Hepatocyte (in vitro differentiated cells and primary cell): ENCODE data around the genes SPATA2 and SNAI1.

GRCh38 chr20:49217086-49217463, 2.1 kb upstream of the DDX27 start:
- RAMPAGE, long total RNA = no peak
- RRBS = no CpG with 5 or more reads among the region's 8 CpGs

DNA sequence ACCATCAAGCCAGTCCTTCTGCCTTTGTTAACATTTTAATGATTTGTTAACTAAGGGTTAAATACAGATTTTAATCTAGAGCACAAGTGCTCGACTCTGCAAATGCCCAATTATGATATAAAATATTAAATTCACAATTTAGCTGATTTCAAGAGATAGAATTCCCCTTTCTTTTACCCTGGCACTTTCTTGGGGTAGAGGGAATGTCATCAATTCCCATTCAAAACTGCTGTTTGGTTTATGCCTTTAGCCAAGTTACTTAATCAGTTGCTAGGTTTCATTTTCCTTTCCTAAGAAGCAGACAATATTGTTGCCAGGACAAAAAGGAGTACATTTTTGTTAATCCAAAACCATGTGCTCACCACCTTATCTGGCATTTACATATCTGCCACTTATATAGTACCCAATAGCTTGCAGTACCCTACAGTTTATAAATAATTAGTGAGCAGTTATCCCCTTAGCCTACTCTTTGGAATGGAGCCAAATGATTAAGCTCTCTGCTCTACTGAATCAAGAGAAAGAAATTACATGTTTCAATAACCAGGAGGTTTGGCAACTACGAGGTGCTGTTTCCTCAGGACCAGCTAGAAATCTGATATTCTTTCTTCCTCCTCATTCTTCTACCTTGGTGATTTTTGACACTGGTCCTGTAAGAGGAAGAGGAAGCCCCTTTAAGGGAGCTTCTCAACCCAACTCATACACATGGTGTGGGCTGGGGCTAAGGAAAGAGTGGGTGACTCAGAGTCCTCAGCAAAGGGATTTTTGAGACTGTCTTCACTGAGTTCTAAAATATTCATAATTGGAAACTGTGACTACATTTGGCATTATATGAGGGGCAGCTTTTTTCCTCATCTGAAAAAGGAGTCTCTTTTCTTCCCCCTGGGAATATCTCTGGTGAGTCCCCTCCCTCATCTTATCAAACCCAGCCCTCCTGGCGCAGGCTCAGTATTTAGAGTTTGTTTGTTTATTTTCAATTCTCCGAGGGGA, 1.6 kb downstream of the ZNFX1 start:
- RAMPAGE, long total RNA = no peak
- RRBS = no CpG with 5 or more reads among the region's 4 CpGs

DNA sequence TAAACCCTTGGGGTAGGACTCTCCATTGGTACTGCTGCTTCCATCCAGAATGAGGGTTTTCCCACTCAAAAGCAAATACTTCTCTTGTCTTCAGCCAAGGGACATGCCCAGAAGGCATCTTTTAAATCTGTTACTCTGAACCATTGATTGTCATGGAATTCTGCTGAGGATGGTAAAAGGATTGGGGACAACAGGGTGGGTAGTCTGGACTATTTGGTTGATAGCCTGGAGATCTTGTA, 6.2 kb upstream of the ZNFX1 start:
- RAMPAGE, long total RNA = no peak

DNA sequence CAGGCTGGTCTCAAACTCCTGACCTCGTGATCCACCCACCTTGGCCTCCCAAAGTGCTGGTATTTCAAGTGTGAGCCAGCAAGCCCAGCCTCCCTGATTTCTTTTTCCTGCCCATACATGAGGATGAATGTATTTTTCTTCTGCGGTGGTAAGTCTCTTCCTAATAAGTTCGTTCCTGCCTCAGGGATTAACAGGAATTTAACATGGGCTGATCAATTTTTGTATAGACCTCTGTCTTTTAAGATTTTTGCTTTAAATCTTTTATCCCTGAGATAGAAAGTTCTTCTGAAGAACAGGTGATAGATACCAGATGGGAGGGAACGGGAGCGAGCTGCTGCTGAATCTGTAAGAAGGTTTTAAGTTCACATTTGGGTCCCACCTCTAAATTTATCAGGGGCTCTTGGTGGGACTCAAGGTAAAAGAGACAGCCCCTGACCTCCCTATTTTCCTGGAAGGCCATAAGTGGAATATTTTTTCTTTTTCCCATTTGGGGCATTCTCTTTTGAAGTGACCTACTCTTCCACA, 7.0 kb upstream of the ZNFX1 start:
- RAMPAGE, long total RNA = no peak
- RRBS = no CpG with 5 or more reads among the region's 5 CpGs

GRCh38 chr20:49289939-49290383, 12.1 kb upstream of the ZNFX1 start:
- RAMPAGE, long total RNA = no peak
- RRBS = no CpG with 5 or more reads among the region's 7 CpGs

DNA sequence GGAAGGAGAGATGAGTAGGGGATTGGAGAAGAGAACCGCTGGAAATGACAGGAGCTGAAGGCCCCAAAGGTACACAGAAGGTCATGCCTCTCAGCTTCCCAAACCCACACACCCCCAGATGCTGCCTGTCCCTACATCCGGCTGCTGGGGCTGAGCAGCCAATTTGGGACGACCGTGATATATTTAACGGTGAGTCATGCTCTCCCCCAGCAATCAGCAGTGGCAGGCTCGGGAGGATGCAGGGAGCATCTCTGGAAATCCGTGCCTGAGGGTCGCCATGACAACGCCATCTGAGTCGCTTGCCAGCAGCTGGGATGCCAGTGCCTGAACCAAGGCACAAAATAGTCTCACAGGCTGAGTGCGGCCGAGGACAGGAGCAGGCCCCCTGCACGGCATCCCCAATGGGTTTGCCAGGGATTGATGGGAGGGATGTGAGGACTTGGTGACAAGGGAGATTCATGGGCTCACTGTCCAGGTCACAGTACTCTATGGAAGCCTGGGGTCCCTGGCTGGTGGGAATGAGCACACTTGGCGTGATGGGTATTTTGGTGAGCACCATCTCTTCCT, 57.9 kb downstream of the KCNB1 start:
- RAMPAGE, long total RNA = no peak
- RRBS = no CpG with 5 or more reads among the region's 14 CpGs

DNA sequence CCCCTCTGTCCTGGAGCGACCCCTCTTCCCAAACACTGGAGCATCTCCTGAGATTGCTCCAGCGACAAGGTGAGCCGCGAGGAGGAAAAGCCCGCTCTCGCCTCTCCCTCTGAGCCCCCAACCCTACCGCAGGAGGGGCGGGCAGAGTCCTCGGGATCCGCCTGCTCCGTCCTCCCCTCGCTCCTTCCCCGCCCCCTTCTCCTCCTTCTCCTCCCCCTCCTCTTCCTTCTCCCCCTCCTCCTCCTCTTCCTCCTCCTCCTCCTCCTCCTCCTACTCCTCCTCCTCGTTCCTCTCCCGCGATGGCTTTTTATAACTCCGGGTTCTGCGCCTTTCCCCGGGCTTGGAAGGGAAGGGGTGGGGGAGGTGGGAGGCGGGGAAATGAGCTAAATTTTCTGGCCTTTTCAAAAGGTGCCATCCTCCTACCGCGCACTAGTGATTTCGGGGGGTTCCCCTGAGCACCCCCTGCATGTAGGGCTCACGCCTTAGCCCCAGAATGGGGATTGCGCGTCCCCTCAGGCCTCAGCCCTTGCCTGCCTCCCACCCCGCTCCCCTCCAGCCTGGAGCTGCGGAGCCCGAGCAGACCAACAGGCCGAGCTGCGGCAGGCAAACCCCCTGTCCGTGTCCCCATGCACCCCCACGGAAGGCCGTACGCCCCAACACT, 940 bp upstream of the KCNB1 start:
- RAMPAGE, long total RNA = no peak
- RRBS = no CpG with 5 or more reads among the region's 35 CpGs

DNA sequence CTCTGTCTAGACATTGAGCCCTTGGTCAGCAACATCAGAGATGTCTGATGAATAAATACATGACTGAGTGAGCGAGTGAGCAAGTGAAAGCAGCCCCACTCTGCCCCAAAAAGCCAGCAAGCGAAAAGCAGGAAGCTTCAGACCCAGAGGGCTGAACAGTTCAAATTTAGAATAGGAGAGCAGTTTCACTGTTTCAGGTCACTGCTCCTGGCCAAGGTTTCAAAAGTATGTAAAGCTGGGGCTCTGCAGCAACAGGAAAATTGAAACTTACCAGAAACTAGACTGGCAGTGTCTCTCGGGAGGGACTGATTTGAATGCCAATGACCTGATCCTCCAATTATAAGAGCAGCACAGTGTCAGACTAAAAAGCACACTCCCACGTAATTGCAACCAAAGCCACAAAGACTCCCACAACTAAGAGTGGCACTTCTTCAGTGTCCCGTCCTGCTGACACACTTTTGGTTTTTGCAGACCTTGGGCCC, 52.4 kb upstream of the PTGIS start:
- RAMPAGE, long total RNA = no peak
- RRBS = no CpG with 5 or more reads among the region's 5 CpGs

DNA sequence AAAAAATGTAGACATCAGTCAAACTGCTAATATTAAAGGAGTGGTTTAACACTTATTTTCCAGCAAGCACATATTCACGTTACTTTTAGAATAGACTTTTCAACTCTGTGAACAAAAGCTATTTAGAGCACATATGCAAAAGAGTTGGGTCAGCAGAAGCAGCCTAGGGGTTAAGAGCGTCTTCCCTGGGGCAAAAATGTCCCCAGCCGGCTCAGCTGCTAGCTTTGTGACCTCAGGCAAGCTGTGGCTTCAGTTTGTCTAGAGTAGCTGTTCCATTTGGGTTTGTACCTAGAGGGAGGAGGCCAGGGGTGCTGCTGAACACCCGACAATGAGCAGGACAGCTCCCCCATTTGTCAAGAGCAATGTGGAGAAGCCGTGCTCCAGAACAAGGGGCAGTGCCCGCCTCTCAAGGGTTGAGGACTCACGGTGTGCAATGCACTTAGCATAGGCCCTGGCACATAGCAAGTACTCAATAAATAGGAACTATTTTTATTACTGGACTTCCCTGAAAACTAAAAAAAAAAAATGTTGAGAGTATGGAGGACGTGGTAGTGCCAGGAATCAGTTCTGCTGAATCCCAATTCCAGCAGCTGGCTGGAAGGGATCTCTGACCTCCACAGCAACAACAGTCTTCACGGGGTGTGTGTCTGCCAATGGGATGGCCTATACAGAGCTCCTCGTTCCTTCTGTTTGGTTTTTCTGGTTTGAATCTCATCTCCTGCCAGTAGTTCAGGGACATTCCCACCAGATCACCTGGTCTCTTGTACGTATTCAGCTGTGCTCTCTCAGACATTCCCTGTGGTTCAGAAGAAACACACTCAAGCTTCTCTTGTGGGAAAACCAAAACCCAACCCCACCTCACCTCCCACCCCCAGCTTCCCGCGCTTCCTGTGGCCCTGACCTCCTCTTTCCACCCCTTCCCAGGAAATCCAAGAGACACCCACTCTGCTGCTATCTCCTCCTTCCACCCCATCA, 62.9 kb upstream of the PTGIS start:
- RAMPAGE, long total RNA = no peak
- RRBS = no CpG with 5 or more reads among the region's 13 CpGs

DNA sequence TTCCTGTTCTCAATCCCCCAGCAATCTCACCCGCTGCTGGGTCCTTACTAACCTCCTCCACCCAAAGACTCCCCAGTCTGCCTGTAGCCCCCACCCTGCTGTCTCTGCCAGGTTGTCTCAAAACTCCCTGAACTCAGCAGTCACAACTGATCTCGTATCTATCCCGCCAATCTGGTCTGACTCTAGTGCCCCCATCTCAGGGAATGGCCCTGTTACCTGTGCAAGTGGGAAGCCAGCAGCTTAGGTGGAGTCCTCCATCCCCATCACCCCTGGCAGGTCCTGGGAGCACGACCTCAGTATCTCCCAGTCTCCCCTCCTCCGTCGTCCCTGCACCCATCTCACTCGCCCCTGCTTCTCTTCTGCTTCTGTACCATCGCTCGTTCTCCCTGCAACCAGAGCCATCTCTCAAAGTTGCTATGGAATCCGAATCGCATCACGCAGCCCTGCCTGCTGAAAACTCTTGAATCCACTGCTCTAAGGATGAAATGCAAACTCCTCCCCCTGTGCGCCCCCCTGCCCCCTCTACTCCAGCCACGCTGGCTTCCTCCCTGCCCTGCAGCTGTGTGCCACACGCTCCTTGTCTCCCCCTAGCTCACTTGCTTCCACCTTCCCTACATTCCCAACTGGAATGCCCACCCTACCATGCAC, 63.9 kb upstream of the PTGIS start:
- RAMPAGE, long total RNA = no peak
- RRBS = no CpG with 5 or more reads among the region's 15 CpGs

GRCh38 chr20:49668396-49669009, 45.2 kb downstream of the B4GALT5 start:
- RAMPAGE, long total RNA = no peak
- RRBS = no CpG with 5 or more reads among the region's 13 CpGs

DNA sequence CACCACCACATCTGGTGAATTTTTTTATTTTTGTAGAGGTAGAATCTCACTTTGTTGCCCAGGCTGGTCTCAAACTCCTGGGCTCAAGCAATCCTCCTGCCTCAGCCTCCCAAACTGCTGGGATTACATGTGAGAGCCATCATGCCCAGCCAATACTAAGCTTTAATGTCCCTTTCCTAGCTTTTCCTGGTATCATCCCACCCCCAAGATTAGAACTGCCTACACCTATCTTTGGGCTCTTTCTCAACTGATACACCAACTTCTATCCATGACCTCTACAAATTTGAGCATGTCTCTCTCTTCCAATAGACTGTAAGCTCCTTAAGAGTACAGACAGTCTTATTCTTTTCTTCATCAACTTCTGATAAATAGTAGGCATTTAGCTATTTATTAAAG, 44.7 kb downstream of the B4GALT5 start:
- RAMPAGE, long total RNA = no peak

DNA sequence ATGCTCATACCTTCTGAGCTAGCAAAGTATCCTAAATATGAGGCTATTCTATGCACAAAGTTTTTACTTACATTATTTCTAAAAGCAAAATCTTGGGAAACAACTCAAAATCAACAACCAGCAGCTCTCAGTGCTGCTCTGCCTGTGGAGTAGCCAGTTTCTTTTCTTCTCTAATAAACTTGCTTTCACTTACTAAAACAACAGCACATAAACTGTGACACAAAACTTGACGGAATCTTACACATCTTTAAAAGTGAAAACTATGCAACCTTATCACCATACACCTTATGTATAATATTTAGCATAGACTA, 43.8 kb downstream of the B4GALT5 start:
- RAMPAGE, long total RNA = no peak
- RRBS = no CpG with 5 or more reads among the region's 1 CpG

- RAMPAGE, long total RNA = no peak
- RRBS = no CpG with 5 or more reads among the region's 7 CpGs
Measured at GRCh38 chr20:49706457-49707322, 7.0 kb downstream of the B4GALT5 start.

GRCh38 chr20:49712506-49712851, 1.2 kb downstream of the B4GALT5 start:
- RAMPAGE, long total RNA = no peak
- RRBS = no CpG with 5 or more reads among the region's 4 CpGs

- RAMPAGE, long total RNA = no peak
- RRBS = no CpG with 5 or more reads among the region's 5 CpGs
Measured at GRCh38 chr20:49854903-49855125, 42.2 kb downstream of the SLC9A8 start.

DNA sequence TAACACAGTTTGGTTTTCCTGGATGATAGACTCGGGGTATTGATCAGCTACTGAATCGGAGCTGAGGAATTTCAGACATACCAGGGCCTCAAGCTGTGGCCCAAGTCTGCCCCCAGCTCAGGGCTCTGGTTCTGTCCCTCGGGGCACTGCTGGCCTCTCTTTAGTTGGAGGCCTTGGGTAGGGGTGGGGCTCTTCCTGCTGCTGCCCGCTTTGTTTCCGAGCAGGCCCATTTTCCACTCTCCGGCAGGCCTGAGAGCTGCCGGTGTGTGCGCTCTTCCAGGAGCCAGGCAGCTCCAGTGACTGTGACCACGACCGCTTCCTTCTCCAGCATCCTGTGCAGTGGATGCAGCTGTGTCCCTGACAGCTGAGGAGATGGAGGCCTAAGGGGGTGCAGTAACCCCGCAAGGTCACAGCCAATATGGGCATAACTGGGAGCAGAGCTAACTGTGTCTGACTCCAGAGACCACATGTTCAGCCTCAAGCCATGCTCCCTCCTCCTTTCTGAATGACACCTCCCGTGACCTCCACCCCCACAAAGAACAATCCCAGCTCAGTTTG, 28.1 kb downstream of the SPATA2 start:
- RAMPAGE, long total RNA = no peak
- RRBS = no CpG with 5 or more reads among the region's 12 CpGs

DNA sequence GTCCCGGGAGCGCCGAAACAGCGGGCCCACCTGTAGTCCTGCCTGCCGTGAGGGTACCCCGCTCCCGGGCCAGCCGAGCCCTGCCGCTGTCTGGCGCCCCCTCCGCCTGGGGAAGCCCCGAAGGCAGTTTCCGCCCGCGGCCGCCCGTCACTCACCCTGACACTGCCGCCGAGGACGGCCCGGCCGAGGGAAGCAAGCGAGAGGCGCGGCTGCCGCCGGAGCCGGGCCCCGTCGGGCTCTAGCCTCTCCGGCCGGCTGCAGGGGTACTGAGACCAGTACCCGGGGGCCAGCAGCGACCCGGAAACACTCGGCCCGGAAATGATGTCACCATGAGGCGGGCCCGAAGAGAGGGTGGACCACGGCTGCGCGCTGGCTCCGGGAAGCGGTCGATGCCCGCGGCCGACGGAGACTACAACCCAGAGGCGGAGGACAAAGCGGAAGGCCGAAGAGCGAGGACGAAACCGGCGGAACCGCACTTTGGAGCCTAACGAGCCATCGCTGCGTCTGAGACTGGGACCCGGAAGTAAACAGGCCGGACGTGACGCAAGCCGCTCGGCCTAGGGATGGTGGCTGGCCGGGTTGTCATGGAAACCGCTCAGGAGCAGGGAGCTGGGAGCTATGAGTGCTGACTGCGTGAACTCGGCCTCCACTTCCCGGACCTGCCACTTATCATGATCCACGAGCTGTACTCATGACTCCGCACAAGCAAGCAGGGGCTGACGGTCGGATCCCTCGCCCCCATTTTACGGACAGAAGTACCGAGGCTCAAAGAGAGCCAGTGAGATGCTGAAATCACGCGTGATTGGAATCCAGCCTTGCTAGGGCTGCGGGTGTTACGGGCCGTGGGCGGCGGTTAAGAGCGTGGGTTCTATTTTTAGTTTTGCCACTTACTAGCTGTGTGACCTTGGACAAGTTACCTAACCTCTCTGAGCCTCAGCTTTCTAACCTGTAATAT, at the start of gene SPATA2:
SPATA2 (minus strand) TSS at position 305 of the 955 bp plus-strand sequence.
- RAMPAGE, long total RNA = no peak
- RRBS = 1% methylated on average over 53 of the region's 86 CpGs

DNA sequence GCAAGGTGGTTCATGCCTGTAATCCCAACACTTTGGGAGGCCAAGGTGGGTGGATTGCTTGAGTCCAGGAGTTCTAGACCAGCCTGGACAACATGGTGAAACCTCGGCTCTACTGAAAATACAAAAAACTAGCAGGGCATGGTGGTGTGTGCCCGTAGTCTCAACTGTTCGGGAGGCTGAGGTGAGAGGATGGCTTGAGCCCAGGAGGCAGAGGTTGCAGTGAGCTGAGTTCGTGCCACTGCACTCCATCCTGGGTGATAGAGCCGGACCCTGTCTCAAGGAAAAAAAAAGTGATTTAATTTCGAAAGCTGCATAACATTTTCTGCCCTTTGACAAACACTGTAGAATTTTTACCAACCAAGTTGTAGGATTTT, 6.3 kb downstream of the RNF114 start:
- RAMPAGE, long total RNA = no peak
- RRBS = no CpG with 5 or more reads among the region's 6 CpGs

DNA sequence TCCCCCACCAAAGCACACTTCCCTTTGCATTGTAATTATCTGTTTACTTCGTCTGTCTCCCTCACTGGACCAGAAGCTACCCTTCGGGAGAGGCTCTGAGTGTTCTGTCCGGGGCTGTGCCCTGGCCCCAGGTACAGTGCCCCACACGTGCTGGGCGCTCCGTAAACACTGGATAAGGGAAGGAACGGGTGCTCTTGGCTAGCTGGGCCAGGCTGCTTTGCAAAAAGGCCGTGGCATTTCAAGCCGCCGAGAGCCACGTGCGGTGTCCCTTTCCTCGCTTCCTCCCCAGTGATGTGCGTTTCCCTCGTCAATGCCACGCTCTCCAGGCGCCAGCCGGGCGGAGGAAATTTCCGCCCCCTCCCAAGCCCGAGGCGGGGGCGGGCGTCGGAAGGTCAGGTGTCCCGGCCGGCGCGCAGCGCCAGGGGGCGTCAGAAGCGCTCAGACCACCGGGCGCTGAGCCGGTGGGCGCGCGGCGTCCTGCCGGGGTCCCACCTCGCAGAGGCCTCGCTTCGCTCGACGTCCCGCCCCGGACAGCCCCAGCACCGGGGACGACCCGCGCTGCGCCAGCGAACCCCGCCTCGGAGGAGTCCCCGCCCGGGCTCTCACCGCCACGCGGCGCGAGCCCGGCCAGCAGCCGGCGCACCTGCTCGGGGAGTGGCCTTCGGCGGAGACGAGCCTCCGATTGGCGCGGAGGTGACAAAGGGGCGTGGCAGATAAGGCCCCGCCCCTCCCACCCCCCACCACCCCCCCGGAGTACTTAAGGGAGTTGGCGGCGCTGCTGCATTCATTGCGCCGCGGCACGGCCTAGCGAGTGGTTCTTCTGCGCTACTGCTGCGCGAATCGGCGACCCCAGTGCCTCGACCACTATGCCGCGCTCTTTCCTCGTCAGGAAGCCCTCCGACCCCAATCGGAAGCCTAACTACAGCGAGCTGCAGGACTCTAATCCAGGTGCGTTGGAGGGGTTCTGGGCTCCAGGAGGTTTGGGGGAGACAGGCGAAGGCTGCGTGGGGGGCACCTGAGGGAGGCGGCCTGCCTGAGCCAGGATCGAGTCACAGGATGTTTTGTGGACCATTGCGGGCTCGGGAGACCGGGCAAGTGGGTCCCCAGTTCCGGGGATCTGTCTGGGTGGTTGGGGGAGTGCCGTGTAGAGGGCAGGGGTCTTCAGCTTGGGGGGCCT, at the start of gene SNAI1:
SNAI1 (plus strand) TSS at position 787 of the 1,177 bp plus-strand sequence.
- RAMPAGE, long total RNA = no peak
- RRBS = 4% methylated on average over 41 of the region's 104 CpGs